SJSA1 (cell line): ENCODE results near the genes SELENOW, PLA2G4C, DBP and FUT2.

GRCh38 chr19:47609328-47609957 lies 509 bp downstream of the BICRA start:
- RAMPAGE, long total RNA: no peak

- RAMPAGE, long total RNA: no peak
Measured at GRCh38 chr19:47625311-47626109, 16.6 kb downstream of the BICRA start.

DNA sequence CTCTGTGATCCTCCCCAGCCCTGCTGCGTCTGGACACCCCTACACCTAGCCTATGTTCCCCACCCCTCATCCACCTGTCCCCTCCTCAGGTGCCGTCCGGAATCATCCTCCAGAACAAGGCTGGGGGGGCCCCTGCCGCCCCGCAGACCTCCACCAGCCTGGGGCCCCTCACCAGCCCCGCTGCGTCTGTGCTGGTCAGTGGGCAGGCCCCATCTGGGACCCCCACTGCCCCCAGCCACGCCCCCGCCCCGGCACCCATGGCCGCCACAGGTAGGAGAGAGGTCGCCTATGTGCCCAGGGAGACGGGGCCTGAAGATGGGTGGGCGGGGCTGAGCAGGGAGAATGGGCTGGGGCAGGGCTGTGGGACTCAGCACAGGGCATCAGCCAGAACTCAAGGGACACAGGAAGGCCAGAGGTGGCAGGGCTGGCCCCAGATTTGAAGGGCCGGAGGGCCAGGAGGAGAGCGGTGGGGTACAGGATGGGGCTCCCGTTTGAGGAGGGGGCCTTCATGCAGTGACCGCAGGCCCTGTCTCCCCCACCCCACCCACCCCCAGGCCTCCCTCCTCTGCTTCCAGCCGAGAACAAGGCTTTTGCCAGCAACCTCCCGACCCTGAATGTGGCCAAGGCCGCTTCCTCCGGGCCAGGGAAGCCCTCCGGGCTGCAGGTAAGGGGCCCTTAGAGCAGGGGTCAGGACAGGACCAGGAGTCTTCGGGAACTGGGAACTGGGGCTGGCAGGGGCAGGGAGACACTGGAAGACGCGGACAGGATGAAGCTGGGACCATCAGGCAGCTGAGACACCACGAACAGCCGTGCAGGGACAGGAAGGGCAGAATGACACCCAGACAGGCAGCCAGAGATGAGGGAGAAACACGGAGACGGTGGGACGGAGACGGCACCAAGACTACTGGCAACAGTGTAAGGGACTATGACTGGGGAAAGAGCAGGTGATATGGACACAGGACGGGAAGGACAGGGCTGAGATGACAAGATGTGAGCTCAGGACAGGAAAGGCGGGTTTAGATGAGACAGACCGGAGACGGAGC lies 18.1 kb upstream of the EHD2 start:
- RAMPAGE, long total RNA: no peak

GRCh38 chr19:47733062-47733432 lies 12.3 kb upstream of the NOP53 start:
- RAMPAGE, long total RNA: no peak

- RAMPAGE, long total RNA: no peak
Measured at GRCh38 chr19:47736260-47736715, 9.1 kb upstream of the NOP53 start.

DNA sequence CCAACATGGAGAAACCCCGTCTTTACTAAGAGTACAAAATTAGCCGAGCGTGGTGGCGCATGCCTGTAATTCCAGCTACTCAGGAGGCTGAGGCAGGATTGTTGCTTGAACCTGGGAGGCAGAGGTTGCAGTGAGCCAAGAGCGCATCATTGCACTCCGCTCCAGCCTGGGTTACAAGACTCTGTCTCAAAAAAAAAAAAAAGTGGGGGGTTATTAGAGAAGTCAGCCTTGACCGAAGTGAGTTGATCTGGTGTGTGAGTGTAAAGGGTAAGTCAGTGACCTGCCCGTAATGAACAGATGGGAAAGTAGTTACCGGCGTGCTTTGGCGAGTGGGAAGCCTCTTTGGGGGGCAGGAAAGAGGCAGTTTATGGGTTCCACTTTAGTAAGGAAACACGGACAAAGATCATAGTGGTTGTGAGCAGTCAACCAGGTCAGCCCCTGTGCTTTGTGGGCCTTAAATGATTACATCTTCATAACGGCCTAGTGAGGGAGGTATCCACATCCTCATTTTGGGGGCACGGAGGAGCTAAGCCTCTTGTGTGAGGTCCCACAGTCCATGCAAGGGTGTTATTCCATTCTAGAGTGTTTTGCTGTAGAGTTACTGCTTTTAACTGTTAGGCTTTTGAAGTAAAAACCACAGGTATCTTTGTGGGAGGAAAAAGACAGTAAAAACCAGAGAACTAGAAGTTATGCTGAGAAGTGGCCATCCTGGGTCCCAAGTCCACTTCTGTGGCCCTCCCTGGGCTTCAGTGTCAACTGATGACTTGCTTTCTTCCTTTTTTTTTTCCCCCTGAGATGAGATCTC lies 3.8 kb downstream of the NOP53 start:
- RAMPAGE, long total RNA: no peak

DNA sequence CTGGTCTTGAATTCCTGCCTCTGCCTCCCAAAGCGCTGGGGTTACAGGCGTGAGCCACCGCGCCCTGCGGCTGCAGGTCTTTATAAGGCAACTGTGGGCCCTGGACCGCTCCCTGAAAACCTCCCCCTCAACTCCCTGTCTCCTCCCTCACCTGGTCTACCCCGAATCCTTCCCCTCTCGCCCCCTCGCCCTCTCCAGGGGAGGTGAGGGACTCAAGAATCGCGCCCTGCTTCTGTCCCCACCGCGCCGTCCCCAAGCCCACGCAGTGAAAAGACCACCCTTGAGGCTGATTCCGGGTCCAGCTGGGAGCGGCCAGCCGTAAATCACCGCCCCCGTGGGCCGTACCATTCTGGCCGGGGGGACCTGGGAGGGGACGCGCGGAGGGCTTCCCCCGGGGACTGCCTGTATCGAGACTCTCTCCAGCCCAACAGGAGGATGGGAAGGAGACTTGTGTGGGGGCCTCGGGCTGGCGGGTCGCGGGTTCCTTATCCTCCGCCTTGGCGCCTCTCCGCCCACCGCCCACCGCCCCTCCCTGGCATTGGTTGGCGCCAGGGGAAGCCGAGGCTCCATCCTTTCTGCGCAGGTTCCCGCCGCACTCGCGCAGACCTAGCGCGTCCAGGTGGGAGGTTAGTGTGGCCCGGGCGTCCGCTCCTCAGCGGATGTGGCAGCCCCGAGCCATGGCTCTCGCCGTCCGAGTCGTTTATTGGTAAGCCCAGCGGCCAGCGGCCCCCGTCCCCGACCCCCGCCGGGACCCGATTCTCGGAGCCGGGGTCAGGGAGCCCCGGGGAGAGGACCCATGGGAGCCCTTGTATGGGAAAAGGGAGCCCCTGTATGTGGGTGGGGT lies at the start of gene SELENOW:
Gene SELENOW, plus strand, starts transcription at position 595 of the 844 bp plus-strand sequence.
- RAMPAGE, long total RNA: start-site peak on the plus strand centred at position 598 of the sequence, 71 bp wide, 1,061 and 260 reads in 2 replicates

DNA sequence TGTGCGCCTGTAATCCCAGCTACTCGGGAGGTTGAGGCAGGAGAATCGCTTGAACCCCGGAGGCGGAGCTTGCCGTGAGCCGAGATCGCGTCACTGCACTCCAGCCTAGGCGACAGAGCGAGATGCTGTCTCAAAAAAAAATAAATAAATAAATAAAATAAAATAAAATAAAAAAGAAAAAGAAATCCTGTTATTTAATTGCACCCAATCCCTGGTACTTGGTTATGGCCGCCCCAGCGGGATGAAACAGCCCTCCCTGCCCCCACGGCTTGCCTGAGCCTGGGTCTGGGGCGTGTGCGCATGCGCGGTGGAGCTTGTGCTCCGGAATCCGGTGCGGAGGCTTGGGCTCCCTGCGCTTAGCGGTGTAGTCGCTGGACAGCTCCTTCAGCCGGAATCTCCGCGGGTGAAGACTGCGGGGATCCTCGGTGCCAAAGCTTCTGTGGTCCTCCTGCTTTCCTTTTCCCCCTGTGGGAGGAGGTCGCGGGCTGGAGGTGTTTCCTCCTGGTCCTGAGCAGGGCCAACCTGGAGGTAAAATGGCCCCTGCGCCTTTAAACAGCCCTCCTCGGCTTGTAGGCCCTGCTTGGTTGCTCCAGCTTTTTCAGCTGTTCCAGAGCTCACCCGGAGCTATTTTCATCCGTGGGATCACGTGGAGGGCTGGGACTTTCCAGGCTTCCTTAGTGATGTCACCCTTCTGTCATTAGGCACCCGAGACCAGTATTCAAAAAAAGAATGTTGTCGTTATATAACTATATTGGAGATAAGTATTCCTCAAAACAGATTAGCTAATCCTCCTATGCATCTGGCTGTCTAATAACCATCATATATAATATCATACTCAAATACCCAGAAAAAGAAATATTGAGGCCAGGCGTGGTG lies at the start of gene PLA2G4C:
Gene PLA2G4C, minus strand, starts transcription at position 604 of the 876 bp plus-strand sequence.
- RAMPAGE, long total RNA: no peak

DNA sequence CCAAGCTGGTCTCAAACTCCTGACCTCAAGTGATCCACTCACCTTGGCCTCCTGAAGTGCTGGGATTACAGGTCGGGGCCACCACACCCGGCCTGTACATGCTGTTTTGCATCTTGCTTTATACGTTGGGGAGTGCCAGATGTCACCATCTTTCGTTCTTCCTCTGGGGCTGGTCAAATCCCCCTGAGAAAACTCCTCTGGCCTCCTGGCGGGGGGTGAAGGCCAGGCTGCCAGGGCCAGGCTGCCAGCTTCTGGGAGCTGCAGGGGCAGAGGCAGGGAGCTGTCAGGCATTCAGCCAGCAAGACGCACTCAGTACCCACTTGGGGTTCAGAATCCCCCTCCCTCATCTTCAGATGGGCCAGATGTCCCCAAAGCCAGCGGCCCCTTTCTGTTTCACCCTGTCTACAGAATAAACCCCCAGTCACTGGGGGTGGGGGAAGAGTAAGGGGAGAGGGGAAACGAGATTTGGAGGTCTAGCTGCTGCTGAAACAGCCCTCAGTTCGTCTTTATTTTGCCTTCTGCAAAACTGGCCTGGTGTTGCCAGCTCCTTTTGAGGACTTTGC lies 16.1 kb downstream of the ZSWIM9 start:
- RAMPAGE, long total RNA: no peak

DNA sequence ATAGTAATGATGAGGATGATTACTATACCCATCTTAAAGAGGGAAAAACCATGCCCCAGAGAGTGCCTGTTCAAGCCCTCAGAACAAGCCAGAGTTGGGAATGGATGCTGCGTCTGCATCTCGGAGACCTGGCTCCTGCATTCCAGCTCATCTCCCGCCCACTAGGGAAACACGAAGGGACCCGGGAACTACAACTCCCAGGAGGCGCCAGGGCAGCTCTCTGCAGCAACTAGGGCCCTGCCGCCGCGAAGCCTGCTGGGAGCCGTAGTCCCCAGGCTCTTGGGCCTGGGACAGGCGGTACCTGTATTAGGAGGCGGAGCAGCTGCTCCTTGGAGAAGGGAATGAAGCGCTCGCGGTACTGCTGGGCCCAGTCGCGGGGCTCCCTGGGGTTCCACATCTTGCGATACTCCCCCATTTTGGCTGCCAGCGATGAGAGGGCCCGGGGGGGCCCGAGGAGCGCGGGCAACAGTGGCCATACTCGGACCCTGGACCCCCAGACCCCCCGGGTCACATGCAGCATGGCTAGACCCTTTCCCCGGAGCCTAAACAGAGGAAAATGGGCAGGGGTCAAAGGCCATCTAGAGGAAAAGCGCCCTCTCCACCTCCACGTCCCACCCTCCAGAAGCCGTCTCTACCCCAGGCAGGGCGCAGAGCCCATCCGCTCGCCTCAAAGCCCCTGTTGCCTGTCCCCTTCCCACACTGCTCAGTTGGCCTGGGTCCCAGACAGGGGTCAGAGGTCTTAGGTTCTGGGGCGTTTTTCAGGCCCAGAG lies 565 bp downstream of the TMEM143 start:
- RAMPAGE, long total RNA: no peak

DNA sequence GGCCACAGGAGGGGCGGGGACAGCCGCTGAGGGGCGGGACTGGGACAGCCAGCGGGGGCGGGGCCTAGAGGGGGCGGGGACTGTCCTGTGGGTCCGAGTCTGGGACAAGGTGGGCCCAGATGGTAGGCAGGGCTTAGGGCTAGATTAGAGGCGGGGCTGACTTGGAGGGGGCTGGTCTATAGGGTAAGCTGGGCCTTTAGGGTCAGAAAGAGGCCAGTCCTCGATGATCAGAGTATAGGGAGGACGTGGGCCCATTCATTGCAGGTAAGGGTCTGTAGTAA lies 5.4 kb downstream of the GRIN2D start:
- RAMPAGE, long total RNA: no peak

GRCh38 chr19:48498158-48498940 lies 13.3 kb downstream of the LMTK3 start:
- RAMPAGE, long total RNA: no peak

DNA sequence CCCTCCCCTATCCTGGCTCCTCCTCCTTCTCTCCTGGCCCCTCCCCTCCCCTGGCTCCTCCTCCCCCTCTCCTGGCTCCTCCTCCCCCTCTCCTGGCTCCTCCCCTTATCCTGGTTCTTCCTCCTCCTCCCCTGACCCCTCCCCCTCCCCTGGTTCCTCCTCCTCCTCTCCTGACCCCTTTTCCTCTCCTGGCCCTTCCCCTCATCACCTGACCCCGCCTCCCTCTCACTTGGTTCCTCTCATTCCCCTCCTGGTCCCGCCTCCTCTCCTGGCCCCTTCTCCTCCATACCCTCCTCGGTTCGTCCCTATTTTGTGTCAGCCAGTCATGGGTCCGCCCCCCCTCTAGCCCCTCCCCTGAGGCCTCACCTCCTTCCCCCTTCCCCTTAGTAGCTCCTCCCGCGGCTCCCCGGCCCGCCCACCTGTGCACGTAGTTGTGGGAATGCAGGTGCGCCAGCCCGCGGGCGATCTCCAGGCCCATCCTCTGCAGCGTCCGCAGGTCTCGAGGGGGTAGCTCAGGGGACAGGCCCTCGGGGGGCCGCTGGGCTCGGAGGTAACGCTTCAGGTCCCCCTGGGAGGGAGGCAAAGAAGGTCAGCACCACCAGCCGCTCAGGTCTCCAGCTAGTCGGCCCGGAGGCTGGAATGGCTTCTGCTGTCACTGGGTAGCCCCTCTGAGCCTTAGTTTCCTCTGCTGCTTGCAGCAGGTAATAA lies 9.5 kb downstream of the LMTK3 start:
- RAMPAGE, long total RNA: no peak

DNA sequence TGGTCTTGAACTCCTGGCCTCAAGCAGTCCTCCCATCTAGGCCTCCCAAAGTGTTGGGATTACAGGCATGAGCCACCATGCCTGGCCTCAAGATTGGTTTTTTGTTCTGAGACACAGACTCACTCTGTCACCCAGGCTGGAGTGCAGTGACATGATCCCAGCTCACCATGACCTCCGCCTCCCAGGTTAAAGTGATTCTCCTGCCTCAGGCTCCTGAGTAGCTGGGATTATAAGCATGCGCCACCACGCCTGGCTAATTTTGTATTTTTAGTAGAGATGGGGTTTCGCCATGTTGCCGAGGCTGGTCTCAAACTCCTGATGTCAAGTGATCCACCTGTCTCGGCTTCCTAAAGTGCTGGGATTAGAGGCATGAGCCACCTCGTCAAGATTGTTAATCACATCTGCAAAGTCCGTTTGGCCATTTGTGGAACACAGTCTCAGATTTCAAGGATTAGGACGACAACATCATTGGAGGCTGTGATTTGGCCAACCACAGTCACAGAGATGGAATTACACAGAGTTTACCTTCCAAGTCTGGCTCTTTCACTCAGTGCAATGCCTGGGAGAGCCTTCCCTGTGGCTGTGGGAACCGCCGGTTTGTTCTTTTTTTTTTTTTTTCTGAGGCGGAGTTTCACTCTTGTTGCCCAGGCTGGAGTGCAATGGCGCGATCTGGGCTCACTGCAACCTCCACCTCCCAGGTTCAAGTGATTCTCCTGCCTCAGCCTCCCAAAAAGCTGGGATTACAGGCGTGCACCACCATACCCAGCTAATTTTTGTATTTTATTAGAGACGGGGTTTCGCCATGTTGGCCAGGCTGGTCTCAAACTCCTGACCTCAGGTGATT lies 17.8 kb downstream of the SULT2B1 start:
- RAMPAGE, long total RNA: no peak

DNA sequence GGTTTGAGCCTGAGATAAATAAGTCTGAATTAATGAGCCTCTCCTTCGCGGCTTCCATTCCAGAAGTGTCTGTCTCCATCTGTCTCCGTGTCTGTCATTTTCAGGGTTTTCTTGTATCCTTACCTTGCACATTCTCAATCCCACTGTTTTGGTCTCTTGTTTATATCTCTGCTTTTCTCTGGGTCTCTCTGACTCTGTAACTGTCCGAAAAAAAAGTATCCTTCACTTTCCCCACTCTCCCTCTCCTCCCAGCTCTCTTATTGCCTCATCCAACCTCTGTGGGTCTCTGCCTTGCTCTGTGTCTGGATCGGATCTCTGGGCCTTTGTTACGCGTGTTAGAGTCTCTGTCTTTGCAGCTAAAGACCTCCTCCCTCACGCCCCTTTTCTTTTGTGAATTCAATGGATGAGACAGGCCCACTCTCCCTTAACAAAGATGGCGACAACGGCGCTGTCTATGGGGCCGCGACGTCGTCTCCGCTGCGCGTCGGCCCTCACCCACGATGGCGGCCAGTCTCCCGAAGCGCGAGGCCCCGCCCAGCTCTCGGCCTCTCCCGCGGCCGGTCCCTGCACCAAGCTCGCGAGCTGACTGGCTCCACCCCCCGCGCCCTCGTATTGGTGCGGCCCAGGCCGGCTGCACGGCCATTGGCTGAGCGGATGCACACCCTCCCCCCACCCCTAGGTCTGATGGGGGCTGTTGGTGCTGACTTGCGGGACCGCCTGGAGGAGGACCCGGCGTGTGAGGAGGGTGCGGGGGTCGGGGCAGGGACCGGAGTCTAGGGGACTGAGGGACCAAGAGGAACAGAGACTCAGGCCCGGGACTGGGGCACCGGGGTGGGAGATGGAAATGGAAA lies 4.6 kb downstream of the SPHK2 start:
- RAMPAGE, long total RNA: no peak

DNA sequence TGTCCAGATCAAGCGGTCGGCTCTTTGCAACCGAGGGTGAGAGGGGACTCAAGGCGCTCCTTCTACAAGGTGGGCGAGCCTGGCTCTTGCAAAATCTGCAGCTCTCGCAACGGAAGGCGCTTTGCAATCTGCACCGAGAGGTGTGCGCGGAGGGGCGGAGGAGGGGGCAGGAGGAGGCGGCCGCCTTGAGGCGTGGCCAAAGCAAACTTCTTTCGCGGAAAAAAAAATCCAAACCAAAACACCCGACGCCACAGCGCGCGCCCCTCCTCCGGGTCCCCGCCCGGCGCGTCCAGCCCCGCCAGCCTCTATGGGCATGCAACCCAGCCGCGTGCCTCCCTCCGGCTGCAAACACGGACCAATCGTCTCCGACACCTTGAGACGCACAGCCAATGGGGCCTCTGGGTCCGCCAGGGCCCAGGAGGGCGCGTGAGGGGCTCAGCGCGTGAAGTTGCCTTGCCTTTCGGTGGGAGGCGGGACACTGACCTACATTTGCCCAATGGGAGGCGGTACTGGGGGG lies at the start of gene DBP:
Gene DBP, minus strand, starts transcription at position 146 of the 517 bp plus-strand sequence.
- RAMPAGE, long total RNA: no peak

GRCh38 chr19:48695727-48696131 lies at the start of gene FUT2:
TSS of gene FUT2 (plus strand) at chr19:48695971.
- RAMPAGE, long total RNA: no peak

GRCh38 chr19:48713718-48714871 lies 5.4 kb downstream of the MAMSTR start:
- RAMPAGE, long total RNA: no peak

- RAMPAGE, long total RNA: no peak
Measured at GRCh38 chr19:48715648-48716237, 3.8 kb downstream of the MAMSTR start.

GRCh38 chr19:48738420-48739450 lies 1.7 kb downstream of the RASIP1 start:
- RAMPAGE, long total RNA: no peak